Brain (tissue), 1 donor: ENCODE results near the genes LRRK2 and GXYLT1.

GRCh38 chr12:32893449-32893898 is 3.1 kb downstream of the PKP2 start:
- RRBS, result no CpG with 5 or more reads among the region's 2 CpGs

DNA sequence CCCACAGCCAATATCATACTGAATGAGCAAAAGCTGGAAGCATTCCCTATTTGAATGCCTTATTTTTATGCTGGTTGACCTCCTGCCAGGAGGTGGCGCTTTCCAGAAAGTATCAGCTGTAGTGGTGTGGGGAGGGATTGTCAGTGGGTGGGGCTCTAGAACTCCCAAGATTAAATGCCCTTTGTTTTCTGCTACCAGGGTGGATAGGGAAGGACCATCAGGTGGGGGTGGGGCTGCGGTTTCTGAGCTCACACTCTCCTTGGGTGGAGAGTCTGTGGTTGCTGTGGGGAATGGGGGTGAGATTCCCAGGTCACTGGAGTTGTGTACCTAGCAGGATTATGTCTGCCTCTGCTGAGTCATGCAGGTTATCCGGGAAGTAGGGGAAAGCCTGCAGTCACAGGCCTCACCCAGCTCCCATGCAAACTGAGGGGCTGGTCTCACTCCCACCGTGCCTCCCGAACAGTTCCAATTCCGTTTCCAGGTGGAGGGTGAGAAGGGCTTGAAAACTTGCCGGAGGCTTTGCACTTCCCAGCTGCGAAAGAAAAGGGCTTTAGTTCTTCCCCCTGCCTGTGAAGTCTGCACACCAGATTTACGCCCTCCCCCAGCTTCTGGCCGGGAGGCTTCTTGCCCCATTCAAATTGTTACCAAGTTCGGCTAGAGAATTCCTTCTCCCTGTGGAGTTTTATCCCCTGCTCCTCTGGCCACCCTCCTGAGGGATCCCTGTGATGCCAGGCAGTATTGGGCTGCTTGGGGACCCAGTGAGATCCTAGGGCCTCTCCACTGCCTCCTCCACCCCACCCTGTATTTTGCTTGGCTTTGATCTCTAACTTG is 68.4 kb downstream of the ALG10B start:
- RRBS, result 88% methylated on average over 4 of the region's 11 CpGs

GRCh38 chr12:38905850-38906433 is 551 bp upstream of the CPNE8 start:
- RRBS, result no CpG with 5 or more reads among the region's 26 CpGs

GRCh38 chr12:39424184-39424756 is 18.6 kb downstream of the KIF21A start:
- RRBS, result no CpG with 5 or more reads among the region's 2 CpGs

DNA sequence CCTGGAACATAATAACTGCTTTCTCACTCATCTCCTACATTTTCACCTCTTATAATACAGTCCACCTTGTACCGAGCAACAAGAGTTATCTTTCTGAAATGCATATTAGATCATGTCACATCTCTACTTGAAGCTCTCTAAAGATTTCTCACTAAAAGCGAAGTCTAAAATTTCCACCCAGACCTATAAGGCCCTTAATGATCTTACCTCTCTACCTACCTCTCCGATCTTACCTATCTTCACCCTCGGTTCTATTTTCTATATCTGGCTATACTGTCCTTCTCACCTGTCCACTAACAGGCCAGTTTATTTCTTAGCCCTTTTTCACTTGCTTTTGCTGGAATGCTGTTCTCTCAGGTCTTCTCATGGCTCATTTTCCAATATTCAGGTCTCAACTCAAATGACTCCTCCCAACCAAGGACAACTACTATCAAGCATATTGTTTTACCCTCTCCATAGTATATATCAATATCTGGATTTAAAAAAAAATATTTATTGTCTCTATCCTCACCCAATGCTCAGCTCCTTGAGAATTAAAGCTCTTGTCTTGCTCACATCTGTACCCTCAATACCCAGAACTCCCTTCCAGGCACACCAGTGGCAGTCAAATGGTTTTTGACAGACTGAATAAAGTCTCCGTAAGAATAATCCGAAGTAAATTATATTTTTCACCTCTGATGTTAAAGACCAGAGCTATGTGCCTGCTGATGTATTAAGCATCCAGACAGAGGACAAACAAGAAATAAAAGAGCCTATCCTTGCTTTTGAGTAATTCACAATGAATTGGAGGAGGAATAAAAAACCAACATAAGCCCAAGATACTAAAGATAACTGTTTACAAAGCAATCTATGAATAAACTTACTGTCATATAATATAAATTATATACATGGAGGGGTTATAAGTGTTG is 17.9 kb downstream of the KIF21A start:
- RRBS, result no CpG with 5 or more reads among the region's 6 CpGs

DNA sequence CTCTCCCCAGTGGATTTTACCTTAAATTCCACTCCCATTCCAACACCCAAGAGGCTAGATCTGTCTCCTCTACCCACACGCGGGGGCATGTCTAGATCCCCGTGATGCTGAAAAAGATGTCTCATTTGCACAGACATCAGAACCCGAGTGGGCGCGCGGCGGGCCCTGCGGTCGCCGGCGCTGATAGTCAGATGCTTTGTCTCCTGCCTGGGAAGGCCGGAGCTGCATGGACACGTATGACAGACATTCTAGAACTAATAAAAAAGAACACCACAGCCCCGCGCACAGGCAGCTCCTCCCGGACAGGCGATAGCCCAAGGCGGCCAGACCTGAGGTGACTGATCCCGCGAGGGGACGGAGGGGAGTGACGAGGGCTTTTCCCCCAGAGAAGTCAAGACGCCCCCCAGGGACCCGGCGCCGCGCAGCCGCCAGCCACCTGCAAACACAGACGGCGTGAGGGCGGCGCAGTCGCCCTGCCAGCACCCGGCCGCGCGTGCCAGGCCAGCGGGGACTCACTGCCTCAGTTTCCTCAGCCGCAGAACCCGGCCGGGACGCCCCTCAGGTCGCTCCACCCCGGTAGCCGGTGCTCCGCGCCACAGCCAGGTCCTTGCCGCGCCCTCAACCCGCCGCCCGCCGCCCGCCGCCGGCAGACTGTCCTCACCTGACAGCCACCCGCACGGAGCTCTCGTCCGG is 508 bp downstream of the KIF21A start:
- RRBS, result 1% methylated on average over 42 of the region's 61 CpGs

- RRBS, result no CpG with 5 or more reads among the region's 6 CpGs
Measured at GRCh38 chr12:39893394-39893777, 212.5 kb downstream of the SLC2A13 start.

GRCh38 chr12:40073963-40074540 is 31.8 kb downstream of the SLC2A13 start:
- RRBS, result no CpG with 5 or more reads among the region's 2 CpGs

DNA sequence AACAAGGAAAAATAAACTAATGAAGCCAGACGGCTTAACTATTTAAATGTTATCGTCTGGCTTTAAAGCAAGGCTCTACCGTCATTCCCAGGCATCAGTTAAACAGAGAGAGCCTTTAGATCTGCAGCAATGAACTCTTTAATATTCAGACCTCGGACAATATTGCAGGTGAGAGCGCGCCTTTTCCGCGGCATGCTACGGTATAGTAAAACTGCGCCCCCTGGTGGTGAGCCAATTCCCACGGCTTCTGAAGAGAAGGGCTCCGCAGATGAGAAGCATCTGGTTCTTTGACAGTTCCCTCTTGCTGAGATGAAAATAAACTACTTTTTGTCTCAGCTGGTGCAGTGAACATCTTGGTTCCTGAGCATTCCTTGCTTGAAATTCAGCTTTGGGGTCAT is 1.6 kb upstream of the SLC2A13 start:
- RRBS, result no CpG with 5 or more reads among the region's 12 CpGs

- RRBS, result 3% methylated on average over 29 of the region's 73 CpGs
Measured at GRCh38 chr12:40224369-40225177, at the start of gene LRRK2. Gene LRRK2 (plus strand): TSS chr12:40224997.

GRCh38 chr12:40225178-40226114 is 649 bp downstream of the LRRK2 start:
- RRBS, result no CpG with 5 or more reads among the region's 17 CpGs

DNA sequence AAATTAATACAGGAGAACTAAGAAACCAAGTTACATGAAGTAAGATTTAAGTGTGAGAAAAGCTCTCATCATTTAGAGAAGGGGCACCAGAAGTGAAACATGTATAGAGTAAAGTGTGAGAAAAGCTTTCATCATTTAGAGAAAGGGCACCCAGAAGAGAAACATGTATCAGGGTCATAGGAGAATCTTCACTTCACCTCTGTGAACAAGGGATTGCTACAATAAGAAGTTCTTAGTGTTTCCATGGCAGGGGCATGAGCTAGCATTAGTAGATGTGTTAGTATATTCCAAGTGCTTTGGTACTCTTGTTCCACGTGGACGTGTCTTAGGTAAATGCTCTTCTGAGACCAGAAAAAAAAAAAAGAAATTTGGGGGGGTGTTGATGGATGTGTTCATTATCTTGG is 132.3 kb upstream of the CNTN1 start:
- RRBS, result no CpG with 5 or more reads among the region's 2 CpGs

GRCh38 chr12:42038934-42039300 is 105.8 kb downstream of the GXYLT1 start:
- RRBS, result no CpG with 5 or more reads among the region's 1 CpG

DNA sequence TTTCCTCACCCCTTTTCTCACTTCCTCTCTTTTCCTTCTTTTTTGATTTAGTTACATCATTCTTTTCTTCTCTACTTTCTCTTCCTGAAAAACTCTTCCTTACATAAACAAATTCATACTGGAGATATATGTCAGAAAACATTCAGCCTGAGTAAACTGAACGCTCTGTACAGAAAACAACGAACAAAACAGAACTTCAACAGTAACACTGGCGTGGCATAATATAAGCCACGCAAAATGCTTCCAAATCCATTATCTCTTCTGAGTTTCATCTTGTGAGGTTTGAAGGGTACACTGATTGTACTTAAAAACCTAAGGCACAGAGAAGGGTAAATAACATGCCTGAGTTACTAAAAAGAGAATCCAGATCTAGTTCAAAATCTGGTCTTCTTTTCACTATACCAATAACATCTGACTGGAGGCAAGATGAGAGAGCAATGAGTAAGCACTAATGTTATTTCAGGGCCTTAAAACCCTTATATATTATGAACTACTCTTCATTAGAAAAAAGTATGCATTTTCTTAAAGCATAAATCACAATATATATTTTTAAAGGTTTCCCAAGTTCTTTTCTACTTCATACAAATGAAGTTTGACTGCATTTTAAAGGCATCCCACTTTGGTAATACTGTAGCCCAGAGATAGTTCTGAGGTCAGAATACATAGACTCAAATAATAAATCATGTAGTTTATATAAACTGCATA is 60.2 kb downstream of the GXYLT1 start:
- RRBS, result no CpG with 5 or more reads among the region's 4 CpGs

- RRBS, result no CpG with 5 or more reads among the region's 2 CpGs
Measured at GRCh38 chr12:42086198-42086622, 58.5 kb downstream of the GXYLT1 start.

DNA sequence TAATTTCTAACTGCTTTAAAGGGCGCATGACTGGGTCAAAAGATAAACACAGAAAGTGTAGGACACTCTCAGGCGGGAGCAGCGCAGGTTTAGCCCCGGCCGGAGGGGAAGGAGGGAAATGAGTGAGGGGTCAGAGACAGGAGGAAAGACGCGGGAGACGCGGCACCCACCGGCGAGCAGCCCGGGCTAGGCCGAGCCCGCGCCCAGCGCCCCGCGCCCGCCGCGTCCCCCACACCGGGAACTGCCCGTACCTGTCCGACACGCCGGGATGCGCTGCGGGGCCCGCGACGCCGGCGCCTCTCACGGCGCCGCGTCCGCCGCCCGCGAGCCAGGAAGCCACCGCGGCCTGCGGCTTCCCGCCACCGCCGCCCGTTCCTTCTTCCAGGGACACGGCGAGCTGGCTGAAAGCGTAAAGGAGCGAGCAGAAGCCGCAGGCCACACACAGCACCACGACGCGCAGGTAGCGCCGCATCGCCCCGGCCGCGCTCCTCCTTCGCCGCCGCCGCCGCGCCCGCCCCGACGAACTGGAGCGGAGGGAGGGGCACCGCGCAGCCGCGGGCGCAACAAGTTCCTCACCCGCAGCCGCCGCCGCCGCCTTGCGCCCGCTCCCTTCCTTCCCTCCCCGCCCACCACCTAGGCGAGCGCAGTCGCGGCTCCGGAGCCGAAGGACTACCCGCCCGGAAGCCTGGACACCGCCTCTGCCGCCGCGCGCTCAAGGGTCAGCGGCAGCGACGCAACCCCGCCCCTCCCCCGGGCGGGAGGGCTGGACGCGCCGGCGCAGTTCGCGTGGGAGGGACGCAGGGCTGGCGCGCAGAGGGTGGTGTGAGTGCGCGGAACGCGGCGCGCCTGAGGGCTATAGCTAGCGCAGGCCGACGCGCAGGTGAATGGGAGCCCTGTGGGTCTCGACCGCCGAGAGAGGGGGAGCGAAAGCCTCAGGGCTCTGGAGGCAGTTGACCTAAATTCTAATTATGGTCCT is at the start of gene GXYLT1:
TSS of gene GXYLT1 (minus strand) at position 700 of the 976 bp plus-strand sequence.
- RRBS, result 1% methylated on average over 28 of the region's 127 CpGs

- RRBS, result no CpG with 5 or more reads among the region's 3 CpGs
Measured at GRCh38 chr12:42313496-42314247, 12.2 kb downstream of the ZCRB1 start.

DNA sequence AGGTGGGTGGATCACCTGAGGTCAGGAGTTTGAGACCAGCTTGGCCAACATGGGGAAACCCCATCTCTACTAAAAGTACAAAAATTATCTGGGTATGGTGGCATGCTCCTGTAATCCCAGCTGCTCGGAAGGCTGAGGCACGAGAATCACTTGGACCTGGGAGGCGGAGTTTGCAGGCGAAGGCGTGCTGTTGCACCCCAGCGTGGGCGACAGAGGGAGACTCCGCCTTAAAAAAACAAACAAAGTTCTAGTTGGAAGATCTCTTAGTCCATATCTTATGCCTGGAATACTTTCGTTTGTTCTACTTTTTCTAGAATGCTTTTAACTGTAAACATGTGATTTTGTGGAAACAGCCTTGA is 38.7 kb downstream of the PPHLN1 start:
- RRBS, result no CpG with 5 or more reads among the region's 9 CpGs

DNA sequence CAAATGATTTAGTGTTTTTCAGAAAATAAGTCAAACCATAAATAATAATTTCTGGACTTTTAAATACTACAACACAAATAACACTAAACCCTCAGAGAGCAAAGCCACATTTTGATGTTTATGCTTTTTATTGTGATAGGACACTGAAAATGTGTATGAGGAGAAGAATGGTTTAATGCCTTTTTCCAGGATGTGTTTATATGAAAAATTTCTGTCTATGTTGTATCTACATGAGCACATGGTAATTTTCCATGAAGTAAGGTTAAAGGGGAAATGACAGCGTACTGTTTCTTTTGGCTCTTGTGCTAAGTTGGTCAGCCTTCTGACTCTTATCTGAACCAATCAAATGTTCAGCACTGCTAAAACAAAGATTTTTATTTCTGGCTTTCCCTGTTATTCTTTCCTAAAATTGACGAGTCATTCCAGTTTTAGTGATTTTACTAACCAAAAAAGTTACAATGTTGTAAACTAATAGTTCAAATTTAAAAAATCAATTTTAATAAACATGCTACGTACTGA is 96.3 kb downstream of the PPHLN1 start:
- RRBS, result no CpG with 5 or more reads among the region's 3 CpGs

DNA sequence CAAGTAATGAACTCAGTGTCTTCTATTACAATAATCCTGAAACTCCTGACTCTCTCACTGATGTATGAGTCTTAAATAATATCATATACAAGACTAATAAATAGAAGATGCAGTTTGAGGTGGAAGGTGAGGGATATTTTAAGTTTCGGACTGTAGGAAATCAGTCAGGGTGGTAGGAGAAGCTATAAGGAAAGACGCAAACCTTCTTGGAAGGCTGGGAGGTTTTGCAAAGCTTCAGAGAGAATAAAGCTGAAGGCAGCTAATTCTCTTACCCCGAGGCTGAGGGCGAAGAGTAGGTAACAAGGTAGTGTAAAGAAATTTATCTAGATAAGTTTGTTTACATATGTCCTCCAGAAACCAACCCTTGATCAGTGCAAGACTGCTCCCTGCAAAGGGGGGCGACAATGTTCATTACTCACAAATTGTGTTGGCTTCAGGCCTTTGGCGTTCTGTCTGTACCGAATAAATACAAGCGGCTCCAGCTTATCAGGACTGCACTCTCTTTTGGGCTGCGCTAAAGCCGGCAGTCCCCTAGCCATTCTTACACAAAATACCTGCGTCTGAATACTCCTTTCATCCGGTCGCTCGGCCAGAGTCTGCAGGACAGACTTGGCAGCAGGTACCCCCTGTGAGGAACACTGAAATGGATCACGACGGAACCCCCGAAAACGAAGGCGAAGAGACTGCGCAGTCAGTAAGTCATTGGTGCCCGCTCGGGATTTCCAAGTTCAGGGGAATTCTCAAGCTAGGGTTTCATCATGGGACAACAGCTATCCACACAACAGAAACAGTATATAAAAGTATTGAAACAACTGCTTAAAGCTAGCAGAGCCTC is 116.3 kb downstream of the PPHLN1 start:
- RRBS, result 82% methylated on average over 3 of the region's 22 CpGs